Diencephalon (tissue), 2 donors: ENCODE data around the gene MCTP2.

GRCh38 chr15:92810449-92811057 is 89.6 kb upstream of the CHD2 start:
- RAMPAGE, long total RNA: no peak

DNA sequence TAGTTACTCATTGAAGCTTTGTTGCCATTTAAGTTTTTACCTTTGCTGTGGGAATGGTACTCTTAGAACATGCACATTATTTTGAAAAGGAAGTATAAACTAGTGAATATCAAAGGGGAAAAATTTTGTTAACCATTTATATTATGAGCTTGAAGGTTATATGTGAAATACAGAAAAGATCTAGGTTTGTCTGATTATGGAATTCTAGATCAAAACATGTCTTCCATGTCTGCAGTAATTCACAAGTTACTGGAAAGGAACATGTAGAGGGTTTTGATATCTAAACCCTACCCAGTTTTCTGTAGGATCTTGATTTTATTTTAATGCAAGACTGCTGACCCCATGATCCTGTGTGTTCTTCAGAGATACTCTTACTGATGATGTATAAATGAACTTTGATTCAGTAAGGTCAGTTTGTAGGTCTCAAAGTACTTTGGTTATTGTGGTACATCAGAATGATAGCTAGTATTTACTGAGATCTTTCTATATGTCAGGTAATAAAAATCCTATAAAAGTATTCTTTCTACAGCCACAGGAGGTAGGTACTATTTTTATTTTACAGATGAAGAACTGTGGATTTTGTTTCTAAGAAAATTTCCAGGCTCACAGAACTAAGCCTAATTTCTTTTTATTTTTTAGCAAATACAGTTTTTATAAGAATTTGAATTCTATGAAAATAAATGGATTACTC is 4.8 kb upstream of the CHD2 start:
- RAMPAGE, long total RNA: no peak

DNA sequence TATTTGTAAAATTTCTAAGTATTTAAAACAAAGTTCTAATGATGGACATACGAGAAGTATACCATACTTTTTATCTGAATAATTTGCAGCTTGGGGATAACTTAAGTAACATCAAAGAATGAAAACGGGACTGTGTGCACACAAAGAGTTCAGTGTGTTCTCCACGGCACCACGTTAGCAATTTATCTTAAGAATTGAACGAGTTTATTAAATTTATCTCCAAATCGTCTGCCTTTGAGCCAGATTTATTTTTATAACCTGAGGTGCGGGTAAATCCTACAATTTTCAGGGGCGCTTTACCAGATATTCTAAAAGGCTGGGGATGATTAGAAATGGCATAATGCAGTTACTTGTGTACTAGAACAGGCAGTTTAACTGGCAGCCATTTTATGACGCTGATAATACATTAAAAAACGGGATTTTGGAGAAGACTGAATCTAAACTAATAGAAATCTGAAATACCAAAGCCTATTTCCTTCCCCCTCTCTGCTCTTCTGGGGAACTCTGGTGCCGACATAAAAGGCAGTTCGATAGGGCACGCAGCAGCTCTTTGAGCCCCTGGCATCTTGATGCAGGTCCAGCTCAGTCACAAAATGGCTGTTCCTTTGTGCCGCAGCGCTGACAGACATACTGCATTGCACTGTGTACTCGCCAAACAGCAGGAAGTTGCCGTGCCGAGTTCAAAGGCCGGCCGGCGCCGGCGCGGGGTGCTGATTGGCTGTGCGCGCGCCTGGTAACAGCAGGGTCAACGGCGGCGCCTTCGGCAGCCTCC is 3.7 kb downstream of the CHD2 start:
- RAMPAGE, long total RNA: no peak

DNA sequence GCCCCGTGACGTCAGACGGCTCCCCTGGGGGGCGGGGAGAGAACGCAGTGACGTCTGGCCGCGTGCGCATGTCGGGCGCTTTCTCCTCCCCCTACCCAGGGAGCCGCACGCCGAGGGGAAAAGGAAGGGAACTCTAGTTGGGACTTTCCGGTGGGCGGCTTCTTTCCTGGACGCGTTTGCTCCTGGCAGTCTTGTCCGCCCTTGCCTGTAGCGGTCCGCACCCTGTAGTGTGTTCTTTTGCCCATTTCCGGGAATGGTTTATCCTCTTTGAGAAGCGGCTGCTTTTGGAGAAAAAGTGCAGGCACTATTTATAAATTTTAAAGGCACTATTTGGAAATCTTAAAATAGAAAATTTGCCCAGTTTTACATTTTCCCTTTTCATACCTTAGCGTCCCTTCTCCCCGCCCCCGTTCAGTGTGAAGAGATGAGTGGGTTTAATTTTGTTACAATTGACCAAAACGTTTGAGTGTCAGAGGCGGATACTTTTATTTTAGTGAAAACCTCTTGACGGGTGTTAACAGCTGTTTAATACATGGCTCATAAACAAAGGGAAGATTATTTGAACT is 4.3 kb downstream of the CHD2 start:
- RAMPAGE, long total RNA: no peak

- RAMPAGE, long total RNA: no peak
These were observed 9.0 kb downstream of the CHD2 start for GRCh38 chr15:92908900-92909846.

DNA sequence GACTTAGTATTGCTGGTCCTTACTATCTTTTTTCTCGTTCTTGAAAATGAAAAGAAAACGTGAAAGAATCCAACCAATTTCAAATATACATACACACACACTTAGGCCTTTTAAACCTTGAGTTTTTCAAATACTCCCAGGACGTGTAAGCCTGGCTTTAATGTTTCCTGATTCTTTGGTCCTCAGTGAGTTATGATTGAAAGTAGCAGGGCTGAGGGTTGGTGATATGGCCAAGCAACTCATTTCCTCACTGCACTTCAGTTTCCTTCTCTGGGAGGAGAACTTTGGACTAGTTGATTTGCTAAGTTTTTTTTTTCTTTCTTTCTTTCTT is 34.6 kb downstream of the CHD2 start:
- RAMPAGE, long total RNA: no peak

DNA sequence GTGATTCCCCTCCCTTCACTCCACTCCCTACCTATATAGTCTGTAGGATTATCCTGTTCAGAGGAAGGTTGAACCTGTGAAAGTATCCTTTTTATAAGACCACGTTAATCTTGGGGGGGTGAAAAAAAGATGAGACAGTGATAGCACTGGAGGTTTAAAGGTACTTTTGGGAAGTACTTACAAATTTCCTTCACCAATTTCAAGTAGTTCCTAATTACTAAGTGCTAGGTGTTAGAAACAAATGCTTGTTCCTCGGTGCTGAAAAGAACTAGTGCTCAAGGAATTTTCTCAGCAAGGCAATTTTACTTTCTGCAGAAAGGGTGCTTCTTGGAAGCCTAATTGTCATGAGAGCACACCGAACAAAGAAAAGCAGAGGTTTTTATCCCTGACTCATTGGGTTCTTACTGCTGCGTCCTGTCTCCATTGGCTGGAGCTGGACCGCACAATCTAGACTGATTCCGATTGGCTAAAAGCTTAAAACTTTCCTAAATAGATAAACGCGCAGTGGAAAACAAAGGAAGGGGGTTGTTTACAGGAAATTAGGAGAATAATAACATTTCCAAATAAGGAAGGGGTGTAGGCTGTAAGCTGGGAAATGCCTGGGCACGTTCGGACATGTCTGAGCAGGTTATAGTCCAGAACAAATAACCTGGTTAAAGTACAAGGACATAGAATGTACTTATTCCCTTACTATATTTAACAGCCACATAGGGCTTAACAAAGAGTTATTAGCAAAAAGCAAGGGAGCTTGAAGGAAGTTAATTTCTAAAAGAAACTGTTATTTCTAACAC is 49.6 kb downstream of the CHD2 start:
- RAMPAGE, long total RNA: no peak

- RAMPAGE, long total RNA: no peak
These were observed 80.4 kb downstream of the CHD2 start for GRCh38 chr15:92980544-92980938.

GRCh38 chr15:93005243-93005556 is 83.8 kb downstream of the RGMA start:
- RAMPAGE, long total RNA: no peak

GRCh38 chr15:93025366-93025941 is 63.6 kb downstream of the RGMA start:
- RAMPAGE, long total RNA: no peak

DNA sequence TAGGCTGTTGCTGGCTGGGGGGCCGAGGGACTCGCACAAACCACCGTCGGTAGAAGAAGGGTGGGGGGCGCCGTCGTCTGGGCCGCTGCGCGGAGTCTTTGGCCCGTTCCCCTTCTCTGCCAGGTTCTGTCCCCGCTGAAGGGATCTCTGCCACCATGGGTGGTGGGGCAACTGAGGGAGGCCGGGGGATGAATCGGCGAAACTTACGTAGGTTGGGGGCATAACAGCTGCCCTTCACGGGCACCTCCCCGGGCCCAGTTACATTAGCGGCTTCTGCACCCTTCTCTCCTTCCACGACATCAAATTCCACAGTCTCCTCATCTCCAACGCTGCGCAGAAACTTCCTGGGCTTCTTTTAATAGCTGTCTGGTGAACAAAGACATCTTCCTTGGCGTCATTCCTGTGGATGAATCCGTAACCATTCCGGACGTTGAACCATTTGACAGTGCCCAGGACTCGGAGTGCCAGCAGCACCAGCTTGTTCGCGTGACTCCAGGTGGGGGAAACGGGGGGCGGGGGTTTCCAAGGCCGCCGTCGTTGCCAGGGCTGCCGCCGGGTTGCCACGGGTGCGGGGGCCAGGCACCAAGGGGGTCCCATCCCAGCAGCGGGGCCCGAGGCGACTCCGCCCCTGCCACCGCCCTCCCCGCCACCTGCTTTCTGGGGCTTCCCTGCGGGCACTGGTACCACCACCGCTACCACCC is 23.0 kb downstream of the RGMA start:
- RAMPAGE, long total RNA: no peak

DNA sequence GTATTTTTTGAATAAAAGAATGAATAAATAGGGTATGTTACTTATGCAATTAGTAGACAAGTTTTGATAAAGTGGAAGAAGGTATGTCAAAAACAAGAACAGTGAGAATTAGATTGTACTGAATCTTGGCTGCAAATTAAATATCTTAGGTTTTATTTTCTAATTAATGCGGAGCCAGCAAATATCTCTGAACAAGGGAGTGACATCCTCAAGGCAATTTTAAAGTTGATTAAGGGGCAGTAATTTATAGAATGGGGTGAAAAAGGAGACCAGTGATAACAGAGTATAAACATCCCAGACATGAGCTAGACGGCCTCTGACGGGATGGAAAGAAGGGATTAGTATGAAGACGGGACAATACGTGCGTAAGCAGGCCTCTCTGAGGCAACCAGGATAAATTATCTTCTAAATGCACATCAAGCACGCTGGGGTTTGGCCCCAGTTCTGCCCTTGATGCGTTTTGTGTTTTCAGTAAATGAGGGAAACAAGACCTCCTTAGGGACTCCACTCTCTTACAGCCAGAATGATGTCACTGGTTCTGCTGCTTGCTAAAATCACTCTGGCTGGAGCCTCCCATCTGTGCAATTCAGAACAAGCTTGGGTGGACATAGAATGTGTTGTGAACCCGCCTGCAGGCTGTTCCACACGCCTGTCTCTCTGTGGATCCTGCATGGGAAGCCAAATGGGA is 156.1 kb upstream of the MCTP2 start:
- RAMPAGE, long total RNA: no peak

DNA sequence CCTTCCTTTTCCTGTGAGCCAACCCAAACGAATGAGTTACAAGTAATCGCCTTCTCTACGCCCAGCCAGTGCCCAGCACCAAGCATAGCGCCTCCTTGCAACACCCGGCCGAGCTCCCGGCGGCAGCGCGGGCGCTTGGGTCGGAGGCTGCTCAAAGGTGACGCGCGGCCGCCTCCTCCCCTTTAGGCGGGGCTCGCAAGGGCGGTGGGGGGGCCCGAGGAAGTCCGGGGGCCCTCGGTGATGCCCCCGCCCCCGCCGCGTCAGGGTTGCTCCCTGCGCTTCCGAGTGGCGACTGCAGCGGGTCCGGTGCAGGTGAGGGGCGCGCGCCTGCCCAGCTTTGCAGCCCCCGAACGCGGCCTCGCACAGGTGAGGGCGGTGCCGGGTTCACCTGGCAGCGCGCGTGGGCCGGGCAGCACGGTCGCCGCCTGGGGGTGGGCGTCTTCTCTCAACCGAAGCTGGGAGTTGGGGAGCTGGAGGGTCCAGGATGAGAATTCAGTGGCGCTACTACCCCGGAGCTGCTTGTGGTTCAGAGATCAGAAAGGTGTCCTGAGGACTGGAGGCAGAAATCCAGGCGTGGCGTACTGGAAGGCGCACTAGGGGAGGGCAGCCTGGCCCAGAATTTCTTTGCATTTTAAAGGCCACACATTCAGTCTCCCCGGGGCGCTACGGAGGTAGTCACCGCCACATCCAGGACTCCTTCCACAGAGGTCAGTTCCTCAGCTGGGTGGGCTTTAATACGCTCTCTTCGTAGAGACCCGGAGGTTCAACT is at the start of gene MCTP2:
MCTP2 (plus strand) TSS at position 263 of the 769 bp plus-strand sequence.
- RAMPAGE, long total RNA: no peak

GRCh38 chr15:94459675-94460495 is 228.5 kb downstream of the MCTP2 start:
- RAMPAGE, long total RNA: no peak

DNA sequence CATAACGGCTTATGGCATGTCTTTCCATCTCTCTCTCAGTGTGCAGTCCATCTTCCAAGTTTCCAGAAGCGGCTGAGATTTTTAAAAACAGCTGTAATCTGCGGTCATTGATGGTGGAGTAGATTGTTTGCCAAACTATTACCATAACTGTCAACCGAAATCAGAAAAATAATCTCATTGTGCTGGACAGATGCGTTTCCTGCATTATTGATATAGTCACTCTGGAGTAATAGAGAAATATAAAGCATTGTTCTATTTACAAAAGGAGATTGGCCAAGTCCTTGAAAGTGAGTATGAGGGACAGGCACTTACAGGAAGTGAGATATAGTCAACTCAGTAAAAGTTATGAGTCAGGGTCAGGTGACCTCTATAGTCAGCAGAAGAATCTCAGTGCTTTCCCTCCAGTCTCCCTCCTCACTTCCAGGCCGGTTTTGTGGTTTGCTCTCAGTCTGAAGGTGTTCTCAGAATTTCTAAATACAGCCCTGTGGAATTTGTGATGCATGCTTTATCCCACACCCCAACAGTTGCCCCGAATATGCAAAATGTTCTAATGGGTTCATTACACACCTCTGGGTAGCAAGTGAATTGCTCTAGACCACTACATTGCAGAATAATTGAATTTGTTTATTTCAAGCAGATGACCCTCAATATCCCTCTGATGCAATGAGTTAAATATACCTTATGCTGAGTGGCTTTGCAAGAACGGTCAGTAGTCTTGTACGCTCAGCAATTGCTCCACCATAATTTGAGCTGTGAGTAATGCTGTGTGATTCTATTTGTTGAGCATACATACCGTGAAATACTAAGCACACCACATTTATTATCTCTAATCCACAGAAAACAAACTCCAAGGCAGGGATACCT is 787.6 kb downstream of the MCTP2 start:
- RAMPAGE, long total RNA: no peak

DNA sequence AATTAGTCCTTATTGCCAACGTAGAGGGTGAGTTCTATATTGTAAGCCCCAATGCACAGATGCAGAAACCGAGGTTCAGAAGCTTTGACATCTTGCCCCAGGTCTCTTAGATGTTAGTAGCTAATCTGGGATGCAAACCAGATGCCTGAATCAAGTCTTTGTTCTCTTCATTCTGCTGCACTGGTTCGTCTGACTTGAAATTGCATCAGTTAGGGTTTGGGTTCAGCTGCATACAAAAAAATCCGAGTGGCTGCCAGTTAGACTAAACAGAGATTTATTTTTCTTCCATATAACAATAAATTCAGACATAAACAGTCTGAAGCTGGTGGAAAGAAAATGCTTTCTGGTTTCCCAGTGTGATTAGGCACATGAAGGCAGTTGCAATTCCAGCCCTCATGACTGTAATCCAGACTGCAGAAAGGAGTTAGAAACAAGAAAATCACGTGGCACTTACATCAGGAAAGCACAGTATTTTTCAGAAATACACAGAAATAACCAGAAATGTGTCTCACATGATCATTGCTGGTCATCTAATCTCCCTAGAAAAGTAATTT is 930.7 kb downstream of the MCTP2 start:
- RAMPAGE, long total RNA: no peak

DNA sequence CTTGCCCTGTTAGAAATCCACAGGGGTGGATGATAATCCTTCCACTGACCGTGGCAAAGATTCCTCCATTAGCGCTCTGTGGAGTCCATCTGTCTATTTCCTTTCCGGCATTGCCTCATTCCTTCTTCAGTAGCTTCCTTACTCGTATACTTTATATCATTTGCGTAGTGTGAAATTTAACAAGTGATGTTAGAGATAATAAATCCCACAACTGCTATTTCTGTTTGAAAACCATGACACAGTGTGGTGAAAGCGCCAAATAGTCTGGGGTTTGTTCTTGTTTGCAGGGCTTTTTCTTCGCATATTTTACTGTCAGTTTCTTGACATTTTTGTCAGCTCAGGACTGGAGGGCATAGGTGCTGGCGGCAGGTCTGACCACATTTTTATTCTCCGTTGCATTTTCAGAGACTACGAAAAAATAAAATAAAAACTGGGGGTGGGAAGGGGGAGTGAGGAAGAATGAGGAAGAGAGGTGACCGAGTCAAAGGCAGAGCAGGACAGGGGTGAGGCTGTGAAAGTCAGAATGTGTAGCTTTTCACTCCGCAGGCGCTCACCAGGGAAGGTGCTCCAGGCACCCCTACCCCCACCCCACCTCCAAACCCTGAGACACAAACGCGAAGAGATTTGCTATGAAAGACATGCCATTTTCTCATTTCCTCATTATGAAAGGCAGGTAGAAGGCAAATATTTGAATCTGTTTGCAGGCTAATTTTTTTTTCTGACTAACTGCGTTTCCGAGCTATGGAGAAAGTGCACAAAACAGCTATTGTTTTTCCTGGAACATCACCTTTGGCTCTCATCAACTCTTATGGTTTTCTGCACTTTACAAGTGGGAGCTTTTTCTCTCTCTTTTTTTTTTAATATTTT is 965.0 kb downstream of the MCTP2 start:
- RAMPAGE, long total RNA: no peak

DNA sequence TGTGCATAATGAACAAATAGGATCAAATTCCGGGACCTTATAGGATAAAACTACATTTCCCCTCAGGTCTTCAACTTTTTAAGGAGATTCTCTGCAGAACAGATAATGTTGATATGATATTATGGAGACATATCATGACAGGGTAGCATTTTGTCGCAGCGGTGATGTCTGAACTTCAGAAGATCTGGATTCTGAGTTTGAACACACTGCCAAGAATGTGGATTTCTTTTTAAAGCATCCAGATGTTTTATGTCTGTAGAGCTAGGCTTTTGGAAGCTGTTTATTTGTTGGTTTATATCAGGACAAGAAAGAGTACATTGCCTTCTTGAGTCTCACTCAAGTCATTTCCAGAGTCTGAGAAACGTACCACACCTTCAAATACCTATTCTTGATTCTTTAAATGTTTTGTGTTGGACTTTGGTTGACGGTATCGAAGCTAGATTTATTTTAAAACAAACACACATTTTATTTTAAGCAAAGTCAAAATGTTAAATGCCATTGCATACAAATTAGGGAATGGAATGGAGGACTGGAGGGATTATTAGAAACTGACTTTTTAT is 1047.6 kb downstream of the MCTP2 start:
- RAMPAGE, long total RNA: no peak

DNA sequence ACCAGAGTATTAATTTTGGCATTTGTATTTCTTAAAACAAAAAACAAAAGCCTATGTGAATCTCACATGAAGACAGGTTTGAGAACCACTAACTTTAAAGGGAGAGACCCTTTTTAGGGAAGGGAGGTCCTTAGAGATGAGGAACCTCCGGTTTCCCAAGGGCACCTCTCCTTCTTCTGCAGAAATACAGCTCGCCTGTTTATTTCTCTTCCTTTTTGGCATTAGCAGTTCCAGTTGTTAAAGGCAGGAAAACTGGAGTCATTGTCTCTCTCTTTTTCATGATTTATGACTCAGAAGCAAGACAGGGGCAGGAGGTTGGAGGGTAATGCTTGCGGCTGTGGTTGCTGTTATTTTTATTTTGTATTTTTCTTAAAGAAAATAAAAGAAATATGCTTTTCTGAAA is 1004.9 kb upstream of the NR2F2 start:
- RAMPAGE, long total RNA: no peak

DNA sequence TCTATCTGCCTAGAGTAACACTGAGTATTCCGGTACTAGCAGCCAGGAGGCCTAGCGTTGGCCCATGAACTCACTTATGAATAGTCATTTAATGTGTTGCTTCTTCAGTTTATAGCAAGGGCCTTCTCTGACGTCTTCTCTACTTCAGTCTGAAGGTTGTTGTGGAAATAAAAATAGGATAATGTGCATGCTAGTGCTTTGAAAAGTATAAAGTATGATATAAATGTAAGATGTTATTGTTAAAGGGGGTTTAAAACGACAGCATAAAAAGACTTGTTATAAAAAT is 851.1 kb upstream of the NR2F2 start:
- RAMPAGE, long total RNA: no peak